Smooth muscle cell (in vitro differentiated cells): ENCODE data around the genes NTPCR and IRF2BP2.

- RAMPAGE, long total RNA = start-site peak on the minus strand at chr1:232630471-232630819, 16 and 13 reads in 2 replicates
Observed at GRCh38 chr1:232630215-232631151, 550 bp upstream of the SIPA1L2 start.

DNA sequence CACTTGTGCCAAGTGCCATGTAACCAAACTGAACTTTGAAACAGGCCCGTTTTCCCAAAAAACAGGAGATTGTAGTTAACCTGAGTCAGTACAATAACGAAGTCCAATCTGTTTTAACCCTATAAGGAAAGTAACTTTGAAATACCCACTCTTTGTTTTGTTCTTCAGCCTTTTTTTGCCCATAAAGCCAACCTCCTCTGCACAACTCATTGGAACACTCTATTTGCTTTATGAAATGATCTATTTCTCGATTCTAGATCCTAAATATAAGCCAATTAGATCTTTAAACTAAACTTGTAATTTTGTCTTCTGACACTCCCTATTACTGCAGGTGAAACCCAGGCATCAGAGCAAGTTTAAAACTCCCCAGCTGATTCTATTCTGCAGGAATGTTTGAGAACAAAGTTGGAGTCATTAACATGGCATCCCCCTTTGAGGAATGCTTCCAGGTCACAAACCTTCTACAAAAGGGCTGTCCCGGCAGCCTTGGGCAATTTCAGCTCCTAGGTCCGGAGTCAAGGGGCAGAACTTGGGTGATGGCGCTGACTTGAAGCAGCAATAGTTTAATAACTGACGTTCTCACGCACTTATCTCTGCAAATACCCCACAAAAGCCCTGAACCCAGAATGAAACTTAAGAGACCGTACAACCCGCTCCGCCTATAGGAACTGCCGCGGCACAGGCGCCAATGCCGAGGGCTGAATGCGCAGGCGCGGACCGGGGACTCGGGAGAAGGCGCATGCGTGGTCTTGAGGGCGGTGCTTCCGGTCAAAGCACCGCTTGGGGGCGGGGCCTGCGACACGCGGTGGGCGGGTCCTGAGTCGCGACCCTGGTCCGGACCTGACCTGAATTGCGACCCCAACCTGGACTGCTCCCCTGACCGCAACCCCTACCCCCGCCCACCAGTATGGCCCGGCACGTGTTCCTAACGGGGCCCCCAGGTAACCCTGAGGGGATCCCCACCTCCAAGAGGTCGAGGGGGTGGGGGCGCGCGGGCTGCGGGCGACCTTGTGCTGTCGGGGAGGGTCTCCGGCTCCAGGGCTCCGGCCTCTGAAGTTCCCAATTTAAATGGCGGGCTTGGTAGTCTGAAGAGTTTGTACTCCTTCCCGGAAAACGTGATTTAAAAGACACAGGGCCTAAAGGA lies at the start of gene NTPCR:
TSS of gene NTPCR (plus strand) at position 808 of the 1,144 bp plus-strand sequence.
- RAMPAGE, long total RNA = no peak

DNA sequence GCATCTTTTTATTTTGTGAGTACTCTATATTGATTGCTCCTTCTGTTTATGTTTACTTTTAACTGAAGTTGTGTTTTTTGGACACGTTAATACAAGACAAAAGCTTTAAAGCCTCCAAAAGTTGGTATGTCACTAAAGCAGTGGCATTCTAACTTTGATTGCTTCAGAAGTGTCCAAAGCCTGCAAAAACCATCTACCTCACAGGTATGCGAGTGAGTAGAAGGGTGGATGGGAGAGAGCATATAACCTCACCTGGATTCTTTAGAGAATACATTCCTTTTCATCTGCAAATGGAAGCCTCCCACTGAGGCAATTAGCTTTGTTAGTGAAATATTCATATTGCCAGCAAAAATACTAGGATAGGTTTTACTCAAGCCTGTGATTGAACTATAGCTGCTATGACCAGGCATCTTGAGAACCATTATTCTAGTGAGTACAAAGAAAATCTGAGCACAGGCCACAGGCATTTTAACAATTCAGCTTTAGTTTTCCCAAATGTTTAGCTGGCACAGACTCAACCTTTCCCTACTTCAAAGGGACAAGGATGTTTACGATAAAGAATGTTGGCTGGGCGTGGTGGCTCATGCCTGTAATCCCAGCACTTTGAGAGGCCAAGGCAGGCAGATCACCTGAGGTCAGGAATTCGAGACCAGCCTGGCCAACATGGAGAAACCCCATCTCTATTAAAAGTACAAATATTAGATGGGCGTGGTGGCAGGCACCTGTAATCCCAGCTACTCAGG lies 39.7 kb downstream of the MAP3K21 start:
- RAMPAGE, long total RNA = no peak

DNA sequence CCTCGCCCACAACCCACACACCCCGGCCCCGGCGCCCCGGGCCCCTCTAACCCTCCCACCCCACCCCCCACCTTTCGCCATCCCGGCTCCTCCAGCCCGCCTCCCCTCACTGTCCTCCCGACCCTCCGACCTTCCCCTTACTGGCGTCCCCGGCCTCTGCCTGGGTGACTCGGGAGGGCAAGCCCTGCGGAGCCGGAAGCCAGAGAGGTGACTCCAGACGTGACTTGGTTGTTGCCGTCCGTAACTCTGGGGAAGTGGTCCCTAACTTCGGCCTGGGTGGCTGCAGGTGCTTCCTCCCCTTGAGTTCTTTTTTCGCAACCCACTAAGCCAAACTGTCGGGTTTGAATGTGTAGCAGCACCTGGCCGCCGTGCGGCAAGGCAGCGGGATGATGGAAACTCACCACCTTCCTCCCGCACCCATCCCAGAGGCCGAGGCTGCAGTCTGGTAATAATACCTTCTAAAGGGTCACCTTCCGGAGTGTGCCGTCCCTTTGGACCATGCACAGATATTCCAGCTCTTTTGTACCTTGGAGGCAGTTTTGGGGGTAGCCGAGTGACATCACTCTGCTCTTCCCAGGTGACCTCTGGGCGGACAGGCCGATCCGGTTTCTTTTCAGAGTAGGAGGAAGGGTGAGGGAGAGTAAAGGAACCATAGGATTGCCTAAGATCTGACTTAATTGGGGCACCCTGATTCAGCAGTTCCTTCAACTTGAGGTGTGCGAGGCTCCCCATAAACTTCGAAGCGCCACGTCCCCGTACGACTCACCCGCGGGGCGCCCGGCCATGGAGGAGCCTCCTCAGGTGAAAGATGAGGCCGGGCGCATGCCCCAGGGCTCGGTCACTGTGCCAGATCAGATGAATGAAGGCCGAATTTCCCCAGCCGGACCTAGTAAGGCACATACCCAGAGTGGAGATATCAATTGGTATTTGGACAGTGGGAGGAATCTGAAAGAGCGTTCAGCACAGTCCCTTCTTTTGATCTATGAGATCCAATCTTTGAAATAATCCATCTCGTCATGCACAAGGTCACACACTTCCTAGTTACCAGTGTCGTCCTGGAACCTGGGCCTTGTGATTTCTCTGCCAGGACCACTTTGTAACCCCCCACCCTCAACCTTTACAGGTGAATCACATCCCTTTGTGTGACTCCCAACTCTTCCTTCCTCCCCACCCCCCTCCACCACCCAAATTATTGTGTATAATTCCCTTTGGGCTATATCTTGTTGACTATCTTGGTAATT lies 1.1 kb downstream of the KCNK1 start:
- RAMPAGE, long total RNA = no peak

DNA sequence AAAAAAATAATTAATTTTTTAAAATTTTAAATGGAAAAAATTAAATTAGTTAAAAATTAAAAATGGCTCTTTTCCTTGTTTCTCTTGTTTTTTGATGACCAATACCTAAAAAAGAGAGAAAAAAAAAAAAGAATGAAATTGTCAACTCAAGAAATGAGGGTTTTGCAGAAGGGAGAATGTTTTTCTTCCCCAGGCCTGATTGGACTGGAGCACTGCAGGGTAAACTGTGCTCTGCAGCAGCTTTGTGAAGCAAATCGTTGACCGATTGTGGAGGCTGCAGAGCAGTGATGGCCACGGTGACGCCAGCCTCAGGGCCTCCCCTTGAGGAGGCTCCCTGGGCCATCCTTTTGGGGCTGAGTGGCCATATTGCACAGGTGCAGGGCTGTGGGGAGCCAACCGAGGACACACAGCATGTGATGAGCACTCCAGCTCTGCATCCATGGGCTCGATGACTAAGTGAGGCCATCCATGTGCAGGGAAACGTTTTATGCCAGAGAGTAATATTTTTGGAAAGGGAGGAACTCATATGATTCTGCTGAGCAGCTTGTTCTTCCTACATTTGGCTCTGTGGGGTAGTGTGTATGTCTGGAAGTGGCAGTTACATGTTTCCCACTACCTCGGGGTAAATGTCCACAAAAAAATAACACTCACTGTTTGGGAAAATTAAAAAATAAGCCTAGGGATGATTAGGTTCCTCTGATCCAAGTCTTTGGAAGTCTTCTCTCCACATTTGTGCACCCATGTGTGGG lies 24.6 kb downstream of the KCNK1 start:
- RAMPAGE, long total RNA = no peak

GRCh38 chr1:234500176-234500567 lies 21.2 kb upstream of the TARBP1 start:
- RAMPAGE, long total RNA = no peak

- RAMPAGE, long total RNA = no peak
Observed at GRCh38 chr1:234530750-234531458, 51.9 kb upstream of the TARBP1 start.

DNA sequence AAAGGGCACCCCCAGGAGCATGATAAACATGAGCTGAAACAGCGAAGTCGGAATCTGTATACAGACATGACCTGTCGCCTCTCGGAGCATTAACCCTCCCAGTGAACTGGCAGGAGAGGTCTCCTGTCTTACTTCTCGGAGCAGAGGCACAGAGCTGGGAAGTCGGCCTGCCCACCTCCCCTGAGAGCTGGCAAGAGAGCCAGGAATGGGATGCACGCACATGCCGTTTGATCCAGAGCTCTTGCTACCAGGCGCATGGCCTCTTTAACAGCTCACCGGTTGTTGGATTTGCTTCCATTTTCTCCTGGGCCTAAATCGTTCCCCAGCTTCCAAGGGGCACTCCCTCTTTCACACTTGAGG lies 59.4 kb upstream of the TARBP1 start:
- RAMPAGE, long total RNA = no peak

GRCh38 chr1:234538772-234539559 lies 60.0 kb upstream of the TARBP1 start:
- RAMPAGE, long total RNA = no peak

GRCh38 chr1:234607971-234608888 lies 1.7 kb downstream of the IRF2BP2 start:
- RAMPAGE, long total RNA = start-site peak on the minus strand at chr1:234608073-234608100, 24 and 26 reads in 2 replicates; start-site peak on the minus strand at chr1:234608200-234608295, 136 and 185 reads in 2 replicates

- RAMPAGE, long total RNA = no peak
Observed at GRCh38 chr1:234609569-234610243, at the start of gene IRF2BP2. IRF2BP2 (minus strand) TSS chr1:234610178.

- RAMPAGE, long total RNA = start-site peak on the plus strand at chr1:234612916-234612979, 24 and 29 reads in 2 replicates
Observed at GRCh38 chr1:234612418-234613186, 2.6 kb upstream of the IRF2BP2 start.

- RAMPAGE, long total RNA = no peak
Observed at GRCh38 chr1:234624255-234624601, 14.2 kb upstream of the IRF2BP2 start.

DNA sequence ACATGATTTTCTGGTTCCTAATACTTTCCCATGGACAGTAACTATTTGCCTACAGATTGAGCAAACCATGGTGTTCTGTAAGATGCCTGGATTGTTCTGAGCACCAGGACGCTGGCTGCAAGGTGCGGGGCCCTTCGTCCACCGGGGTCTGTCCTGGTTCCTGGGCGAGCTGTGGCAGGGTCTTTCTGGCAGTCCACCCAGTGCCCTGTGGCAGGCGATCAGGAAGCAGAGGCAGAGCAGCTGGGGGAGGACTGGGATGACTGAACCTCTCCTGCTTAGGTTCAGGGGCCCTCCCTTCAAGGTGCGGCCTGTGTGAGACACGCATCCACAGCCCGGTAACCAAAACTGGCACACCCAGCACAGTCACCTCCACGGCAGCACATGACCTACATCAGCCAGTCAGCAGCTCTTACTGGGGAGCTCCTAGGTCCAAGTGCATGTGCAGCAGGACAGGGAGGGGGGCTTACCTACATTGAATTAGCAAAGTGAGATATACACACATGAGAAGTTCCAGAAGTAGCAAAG lies 51.2 kb upstream of the IRF2BP2 start:
- RAMPAGE, long total RNA = no peak

DNA sequence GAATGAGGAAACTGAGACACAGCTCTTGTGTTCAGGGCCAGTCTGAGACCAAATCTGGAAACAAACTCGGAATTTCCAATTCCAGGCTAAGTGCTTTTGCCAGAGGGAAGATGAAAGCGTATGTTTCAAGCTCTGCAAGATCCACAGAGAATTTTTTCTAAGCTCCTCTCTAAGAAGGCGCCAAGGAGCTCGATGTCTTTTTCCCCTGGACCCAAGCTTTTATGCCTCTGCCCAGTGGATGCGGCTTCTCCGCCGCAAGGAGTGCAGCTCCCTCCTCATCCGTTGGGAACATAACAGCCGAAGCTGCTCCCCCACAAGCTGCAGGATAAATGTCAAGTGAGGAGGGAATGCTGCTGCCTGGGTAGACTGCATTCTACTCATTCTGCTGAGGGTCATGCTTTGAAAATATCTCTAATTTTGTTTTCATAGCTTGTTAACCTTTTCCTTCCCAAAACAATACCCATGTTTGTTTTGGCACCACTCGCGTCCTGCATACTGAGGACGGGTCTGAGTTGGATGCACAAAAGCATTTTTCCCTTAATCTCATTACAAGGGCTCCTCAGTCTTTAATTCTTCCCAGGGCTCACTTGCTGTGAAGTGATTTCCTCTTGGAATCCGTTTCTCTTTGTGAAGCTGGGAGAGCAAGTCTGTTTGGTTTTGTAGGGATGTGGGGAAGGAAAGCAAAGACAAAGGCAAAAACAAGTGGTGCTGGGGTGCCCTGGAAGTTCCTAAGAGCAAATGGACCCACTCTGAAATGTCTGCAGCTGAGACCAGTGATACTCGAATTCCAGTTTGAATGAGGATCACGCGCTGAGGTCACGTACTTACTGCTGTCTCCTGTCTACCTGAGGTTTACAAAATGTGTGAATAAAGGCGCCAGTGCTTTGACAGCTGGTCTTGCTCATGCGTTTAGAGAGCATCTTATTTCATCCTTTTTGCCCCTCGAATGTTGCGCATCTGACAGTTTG lies 134.0 kb upstream of the IRF2BP2 start:
- RAMPAGE, long total RNA = no peak

GRCh38 chr1:234746642-234747086 lies 136.7 kb upstream of the IRF2BP2 start:
- RAMPAGE, long total RNA = no peak

GRCh38 chr1:234932738-234933462 lies 195.7 kb downstream of the TOMM20 start:
- RAMPAGE, long total RNA = no peak

DNA sequence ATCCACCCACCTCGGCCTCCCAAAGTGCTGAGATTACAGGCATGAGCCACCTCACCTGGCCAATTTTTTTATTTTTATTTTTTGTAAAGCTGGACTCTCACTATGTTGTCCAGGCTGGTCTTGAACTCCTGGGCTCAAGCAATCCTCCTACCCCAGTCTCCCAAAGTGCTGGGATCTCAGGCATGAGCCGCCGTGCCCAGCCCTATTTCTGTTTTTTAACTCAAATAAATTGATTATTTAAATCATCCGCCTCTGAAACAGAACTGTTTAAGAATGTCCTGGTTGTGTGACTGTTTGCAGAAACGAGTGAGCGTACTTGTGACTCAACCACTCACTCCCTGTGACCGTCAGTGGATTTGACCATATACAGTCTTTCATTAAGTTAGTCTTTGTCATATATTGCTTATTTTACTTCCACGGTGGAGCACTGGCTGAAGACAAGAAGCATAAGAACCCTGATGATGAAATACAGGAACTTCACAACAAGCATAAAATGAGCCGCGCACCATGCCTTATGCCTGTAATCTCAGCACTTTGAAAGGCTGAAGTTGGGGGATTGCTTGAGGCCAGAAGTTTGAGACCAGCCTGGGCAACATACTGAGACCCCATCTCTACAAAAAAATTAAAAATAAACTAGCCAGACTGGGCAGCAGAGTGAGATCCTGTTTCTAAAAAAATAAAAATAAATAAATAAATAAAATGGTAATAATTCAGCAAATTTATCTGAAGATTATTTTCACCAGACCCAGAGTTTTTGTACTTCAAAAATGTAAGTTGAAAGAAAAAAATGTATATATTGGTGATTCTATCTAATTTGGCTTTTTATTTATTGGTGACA lies 194.0 kb downstream of the TOMM20 start:
- RAMPAGE, long total RNA = no peak

- RAMPAGE, long total RNA = no peak
Observed at GRCh38 chr1:234980413-234980699, 148.3 kb downstream of the TOMM20 start.

DNA sequence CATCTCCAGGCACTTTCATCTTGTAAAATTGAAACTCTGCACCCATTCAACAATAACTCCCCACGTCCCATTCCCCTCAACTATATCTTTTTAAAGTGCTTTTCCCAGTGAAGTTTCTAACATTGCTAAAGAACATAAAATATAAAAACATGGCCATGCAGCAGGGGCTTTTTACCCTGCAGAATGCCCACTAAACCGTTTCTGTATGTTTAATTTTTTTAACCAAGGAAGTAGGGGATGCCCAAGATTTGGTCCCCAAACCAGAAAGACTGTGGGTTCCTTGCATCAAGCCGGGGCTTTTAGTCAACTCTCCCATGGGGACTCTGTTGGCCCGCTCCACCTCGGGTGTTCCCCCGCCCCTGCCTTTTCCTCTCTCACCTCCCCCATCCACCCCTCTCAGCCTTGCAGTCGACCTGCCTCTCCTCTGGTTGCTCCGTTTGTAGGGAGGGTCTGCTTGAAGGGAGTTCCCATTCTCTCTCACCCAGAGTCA lies 117.6 kb downstream of the TOMM20 start:
- RAMPAGE, long total RNA = no peak